GM19239 (cell line): ENCODE measurements around a stretch of chr4.

DNA sequence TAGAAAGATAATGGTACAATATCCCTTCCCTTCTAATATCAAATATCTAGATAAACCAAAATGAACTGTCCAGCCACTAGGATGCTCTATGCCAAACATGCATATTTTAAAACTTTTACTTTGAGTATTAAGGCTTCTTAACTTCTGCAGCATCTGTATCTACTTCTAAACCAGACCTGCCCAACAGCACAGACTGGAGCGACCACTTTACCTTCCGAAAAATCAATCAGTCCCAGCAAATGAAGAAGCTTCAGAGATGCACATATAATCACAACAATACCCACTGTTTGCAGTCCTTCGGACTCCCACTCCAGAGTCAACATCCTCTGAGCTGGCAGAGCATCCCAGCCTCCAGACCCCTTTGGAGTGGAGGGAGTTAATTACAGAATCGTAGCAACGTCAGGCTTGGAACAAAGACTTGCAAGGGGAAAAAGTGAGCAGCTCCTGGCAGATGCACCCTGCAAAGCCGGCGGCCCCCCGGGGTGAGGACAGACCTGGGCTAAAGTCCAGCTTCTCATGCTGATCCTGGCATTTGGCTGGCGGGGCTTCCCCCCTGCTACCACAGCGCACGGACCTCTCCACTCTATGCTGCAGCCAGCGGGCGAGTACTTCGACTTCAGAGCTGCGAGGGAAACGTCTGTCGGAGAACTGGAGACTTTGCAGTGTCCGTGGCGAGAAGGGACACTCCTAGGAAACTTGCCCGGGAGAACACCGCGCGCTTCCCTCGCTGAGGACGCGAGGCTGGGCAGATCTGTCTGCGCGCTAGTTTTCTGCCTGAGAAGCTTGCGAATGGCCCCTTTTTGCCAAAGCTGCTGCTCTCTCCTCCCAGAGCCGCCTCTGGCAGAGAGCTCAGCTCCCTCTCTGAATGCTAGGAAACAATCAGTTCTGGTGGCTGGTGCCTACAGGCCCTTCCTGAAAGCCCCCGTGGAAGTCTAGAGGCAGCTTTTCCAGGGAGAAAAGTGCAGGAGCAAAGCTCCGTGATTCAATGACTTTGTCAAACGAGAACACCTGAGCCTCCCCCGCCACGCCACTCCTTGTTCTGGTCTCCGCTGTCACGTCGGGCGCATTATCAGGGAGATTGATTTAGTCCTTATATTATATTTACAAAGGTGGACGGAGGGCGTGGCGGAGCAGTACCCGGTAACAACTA lies 283.7 kb downstream of the PACRGL start:
- RRBS: no CpG with 5 or more reads among the region's 43 CpGs

- RRBS: no CpG with 5 or more reads among the region's 10 CpGs
Observed at GRCh38 chr4:21697428-21698074, 251.0 kb downstream of the KCNIP4 start.

DNA sequence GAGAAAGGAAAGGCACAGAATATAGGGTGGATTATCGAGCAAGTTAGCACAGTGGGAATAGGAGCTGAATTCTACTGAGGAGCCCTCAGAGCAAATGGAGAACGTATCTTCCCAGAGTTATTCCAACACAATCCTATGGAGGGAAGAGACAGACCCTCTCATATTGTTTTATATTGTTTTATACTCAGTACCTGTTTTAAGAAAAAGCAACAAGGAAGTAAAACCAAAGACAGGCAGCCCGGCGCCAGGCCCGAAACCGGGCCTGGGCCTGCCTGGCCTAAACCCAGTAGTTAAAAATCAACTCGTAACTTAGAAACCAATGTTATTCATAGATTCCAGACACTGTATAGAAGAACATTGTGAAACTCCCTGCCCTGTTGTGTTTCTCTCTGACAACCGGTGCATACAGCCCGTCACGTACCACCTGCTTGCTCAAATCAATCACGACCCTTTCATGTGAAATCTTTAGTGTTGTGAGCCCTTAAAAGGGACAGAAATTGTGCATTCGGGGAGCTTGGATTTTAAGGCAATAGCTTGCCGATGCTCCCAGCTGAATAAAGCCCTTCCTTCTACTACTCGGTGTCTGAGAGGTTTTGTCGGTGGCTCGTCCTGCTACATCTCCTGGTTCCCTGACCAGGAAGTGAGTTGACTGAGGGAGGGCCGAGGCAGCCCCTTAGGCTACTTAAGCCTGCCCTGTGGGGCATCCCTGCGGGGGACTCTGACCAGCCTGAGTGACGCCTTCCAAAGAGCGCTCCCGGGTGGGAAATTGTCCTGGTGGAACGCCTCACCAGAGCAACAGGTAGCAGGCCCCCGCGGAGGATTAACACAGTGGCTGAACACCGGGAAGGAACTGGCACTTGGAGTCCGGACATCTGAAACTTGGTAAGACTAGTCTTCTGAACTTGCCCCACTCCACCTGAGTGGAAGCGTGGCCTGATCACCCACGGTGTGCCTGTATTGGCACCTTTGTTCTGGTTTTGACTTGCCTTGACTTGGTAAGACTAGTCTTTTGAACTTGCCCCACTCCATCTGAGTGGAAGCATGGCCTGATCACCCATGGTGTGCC lies 83.6 kb upstream of the ADGRA3 start:
- RRBS: no CpG with 5 or more reads among the region's 28 CpGs

DNA sequence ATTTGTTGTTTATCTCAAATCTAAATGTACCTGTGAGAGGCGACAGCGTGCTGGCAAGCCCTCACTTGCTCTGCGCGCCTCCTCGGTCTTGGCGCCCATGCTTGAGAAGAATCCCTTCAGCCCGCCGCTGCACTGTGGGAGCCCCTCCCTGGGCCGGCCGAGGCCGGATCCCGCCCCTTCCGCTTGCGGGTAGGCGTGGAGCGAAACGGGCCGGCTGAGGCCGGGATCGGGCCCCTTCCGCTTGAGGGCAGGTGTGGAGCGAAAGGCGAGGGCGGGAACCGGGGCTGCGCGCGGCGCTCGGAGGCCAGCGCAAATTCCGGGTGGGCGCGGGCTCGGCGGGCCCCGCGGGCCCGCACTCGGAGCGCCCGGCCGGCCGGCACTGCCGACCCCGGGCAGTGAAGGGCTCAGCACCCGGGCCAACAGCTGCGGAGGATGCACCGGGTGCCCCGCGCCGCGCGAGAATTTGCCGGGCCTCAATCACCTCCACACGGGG lies 118.7 kb upstream of the ADGRA3 start:
- RRBS: 69% methylated on average over 9 of the region's 56 CpGs

DNA sequence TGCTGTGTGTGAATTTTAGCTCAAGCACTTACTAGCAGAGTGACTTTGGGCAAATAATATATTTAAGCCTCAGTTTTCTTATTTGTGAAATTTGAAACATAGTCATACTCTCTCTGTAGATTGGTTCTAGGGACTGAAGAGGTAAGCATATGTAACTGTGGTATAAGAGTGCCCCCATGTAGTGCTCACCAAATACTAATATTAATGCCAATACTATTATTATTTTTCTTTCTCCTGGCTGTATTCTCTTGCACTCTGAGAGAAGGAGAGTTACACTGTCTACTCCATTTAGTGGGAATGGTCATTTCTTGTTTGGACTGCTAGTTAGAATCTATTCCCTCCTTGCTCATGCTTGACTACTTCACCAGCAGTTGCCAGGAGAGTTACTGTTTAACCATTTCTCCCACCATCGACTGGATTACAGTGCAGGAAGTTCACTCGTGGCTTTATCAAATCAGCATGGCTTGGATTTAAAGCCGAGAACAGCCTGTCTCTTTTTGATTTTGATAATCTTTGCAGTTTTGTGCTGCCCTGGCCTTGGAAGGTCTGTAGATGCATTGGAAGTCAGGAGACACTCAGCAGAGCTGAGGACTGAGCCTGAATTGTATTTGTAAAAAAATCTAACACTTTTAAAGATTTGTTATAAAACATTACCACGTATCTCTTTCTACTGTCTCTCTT lies 180.0 kb upstream of the ADGRA3 start:
- RRBS: no CpG with 5 or more reads among the region's 4 CpGs

- RRBS: no CpG with 5 or more reads among the region's 3 CpGs
Observed at GRCh38 chr4:23158508-23158901, 642.6 kb upstream of the ADGRA3 start.

- RRBS: no CpG with 5 or more reads among the region's 8 CpGs
Observed at GRCh38 chr4:23879007-23879796, 10.6 kb downstream of the PPARGC1A start.

DNA sequence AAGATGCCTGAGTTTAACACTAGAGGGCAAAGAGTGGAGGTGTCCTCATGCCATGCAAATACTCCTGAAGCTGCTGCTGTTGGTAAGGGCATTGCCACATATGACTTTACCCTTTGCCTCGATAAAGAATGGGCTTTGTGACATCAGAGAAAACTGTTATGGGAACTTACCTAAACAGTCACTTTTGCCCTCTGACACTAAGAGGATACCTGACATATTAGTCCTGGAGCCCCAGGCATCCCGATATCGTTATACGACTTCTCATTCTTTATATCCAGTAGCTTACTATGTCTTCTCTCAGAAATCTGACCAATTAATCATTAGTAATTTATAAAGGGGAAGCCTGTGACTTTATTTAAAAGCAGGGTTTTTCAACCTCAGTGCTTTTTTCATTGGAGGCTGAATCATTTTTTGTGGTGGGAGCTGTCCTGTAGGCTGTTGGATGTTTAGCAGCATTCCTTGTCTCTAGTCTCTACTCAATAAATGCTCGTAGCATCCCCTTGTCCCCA lies 7.8 kb downstream of the PPARGC1A start:
- RRBS: no CpG with 5 or more reads among the region's 5 CpGs

DNA sequence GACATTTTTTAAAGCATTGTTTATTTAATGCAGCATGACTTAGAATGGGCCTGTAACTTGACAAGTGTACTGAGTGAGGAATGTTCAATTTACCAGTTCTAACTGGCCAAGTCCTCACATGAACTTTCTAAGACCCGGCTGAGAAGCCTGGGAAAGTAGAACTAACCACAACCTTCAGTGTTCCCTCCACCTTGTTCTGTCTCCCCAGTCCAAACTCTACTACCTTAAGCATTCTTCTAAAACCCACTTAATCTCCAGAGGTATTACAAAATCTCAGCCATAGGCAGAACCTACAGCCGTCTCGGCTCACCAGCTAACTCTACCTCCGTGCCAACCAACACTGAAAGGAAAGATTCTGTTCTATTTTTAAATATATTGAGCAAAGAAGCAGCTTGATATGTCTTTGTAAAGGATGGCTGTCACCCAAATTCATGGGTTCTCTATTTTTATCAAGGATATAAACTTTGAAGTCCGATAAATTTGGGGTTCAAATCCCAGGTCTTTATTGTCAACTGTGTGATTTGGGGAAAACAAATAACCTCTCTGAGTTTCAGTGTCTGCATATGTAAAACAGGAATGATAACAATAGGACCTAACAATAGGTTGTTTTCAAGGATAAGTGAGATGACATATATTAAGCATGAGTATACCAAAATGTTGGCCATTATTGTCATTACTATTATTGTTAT lies 6.7 kb downstream of the PPARGC1A start:
- RRBS: no CpG with 5 or more reads among the region's 5 CpGs

GRCh38 chr4:23931457-23931849 lies 41.6 kb upstream of the PPARGC1A start:
- RRBS: no CpG with 5 or more reads among the region's 2 CpGs

GRCh38 chr4:24055423-24056219 lies 165.8 kb upstream of the PPARGC1A start:
- RRBS: no CpG with 5 or more reads among the region's 6 CpGs

DNA sequence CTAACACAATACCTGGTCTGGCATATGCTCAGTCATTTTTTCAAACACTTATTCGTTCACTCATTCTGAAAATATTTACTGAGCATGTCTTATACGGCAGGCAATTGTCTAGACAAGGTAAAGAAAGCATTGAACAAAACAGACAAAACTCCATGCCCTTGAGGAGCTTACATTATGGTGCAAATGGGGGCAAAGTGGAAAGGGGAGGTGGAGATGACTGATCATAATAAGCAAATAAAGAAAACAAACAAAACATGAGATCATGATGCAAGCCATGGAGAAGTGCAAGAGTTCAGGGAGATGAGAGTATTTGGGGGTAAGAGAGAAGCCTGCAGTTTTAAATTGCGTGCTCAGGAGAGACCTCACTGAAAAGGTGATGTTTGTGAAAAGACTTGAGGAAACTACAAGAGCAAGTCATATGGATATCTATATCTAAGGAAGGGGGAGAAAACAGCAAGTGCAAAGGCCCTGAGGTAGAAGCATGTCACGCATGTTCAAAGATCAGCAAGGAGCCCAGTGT lies 334.7 kb upstream of the PPARGC1A start:
- RRBS: no CpG with 5 or more reads among the region's 4 CpGs

GRCh38 chr4:24226458-24227101 lies 336.7 kb upstream of the PPARGC1A start:
- RRBS: no CpG with 5 or more reads among the region's 7 CpGs

DNA sequence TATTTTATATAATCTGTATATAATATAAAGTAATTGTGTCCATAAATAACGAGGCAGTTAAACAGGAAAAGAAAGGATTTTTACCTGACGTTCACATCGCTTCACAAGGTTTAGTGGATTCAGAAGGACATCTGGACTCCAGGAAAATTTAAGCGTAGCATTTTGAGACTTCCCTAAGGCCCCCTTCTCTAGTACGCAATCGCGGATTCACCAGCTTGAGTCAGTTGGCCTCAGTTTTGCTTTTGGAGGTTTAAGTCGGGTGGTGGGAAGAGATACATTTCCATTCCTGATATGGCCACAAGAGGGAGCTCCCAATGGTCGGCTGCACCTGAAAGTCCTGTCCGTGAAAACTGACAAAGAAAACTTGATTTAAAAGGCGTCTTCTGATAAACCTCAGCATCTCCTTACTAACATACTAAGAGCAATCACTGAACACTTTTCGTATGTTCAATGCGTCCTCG lies 50.7 kb downstream of the LGI2 start:
- RRBS: no CpG with 5 or more reads among the region's 14 CpGs

DNA sequence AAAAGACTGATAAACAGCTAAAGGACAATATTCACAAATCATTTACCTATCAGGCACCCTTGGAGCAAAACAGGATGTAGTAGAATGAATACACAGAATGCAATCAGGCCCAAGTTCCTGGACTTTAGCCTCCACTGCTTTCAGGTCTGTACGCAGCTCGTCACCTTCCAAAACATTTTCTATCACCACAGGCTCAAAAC lies 5.4 kb downstream of the SEPSECS start:
- RRBS: no CpG with 5 or more reads among the region's 2 CpGs

DNA sequence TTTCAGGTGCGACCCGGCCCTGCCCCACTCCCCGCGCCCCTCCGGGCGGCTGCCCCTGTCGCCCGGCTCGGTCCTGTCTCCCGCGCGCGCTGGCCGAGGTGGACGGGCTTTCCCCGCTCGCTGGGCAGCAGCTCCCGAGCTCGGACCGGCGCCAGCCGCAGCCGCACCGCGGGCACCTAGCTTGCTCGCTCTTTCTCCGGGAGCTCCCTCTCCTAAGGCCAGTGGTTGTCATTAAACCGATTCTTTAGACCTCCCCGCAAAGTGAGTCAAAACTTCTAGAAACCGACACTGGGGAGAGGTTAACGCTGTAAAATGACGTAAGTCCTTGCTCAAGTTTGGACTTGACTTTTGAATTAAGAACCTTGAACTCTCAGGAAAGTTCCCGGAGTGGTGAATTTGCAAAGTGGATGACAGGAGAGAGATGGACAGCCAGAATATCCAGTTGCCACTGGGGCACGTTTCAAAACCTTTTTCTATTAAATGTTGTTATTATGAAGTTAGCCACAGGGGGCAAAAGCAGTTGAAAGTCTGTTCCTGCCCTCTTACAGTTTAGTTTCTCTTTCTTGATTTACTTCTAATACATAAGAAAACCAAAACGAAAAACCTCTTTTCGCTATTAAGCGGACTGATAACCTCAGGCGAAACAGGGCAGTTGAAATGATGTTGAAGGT lies 728 bp downstream of the PI4K2B start:
- RRBS: under 1% methylated on average over 19 of the region's 38 CpGs

GRCh38 chr4:25299792-25300295 lies 12.7 kb upstream of the ZCCHC4 start:
- RRBS: no CpG with 5 or more reads among the region's 7 CpGs

GRCh38 chr4:25820036-25820497 lies 42.7 kb downstream of the SEL1L3 start:
- RRBS: no CpG with 5 or more reads among the region's 7 CpGs

DNA sequence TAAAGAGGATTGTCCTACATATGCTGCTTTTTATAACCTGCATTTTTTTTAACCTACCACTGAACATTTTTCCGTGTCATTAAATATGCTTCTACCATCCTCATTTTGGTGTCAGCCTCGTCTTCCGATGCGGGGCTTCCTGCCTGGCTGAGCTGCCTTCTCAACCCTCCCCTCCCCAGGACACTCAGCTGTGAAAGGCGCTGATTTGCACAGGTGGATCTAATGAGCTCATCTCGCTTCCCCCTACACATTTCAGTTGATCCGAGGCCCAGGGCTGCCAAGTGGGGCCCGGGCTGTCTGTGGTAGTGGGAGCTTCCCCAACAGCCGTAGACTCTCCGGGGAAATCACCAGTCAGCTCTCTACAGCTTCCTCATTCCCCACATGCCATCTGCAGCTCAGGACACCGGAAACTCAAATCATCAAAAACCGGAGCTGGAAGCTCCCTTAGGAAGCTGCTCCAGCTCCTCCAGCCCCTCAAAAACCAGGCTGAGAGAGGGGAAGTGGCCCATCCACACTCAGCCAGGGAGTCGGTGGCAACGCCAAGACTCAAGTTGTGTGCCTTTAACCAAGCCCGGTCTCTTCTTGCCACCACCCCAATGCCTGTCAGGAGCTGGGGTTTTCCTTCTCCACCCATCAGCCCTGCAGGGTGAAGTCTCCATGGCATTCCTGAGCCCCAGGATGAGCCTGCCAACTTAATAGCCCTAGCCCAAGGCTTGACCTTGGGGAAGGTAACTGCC lies 56.3 kb downstream of the SMIM20 start:
- RRBS: 18% methylated on average over 3 of the region's 15 CpGs

DNA sequence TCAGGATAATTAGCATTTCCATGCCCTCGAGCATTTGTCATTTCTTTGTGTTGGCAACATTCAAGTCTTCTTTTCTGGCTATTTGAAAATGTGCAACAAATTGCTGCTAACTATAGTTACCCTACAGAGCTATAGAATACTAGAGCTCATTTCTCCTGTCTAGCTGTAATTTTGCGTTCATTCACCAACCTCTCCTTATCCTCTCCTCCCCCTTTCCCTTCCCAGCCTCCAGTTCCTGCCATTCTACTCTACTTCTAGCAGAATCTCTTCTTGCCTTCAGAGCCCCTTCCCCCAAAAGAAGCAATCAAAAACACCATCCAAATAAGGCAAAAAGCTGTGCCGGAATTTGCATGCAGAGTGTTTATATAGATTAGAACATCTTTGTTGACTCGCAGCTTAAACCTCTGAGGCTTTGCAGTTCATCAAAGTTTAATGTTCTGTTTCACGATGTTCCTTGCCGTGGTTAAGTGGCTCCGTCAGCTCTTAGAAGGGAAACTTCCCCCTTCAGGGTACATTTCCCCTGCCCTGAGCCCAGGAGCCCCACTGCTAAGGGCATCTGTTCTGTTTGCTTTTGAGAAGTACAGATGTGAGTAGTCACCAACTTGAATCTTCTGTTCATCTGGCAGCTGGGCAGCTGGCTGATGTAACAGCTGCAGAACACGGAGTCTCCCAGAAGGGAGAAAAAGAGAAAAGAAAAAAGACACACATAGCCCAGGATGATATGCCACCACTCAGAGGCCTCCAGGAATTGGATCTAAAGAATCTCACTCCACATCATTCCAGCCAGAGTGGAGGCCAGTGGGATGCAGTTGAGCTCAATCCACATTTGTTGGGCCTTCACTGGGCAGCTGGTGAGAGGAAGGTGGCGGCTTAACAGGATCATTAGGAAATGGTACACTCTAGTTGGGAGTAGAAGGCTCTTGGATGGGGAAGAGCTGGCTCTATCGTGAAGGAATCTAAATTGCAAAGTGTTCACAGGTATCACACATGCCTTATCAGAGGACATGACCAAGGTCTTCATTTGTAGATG lies 178.9 kb upstream of the RBPJ start:
- RRBS: no CpG with 5 or more reads among the region's 10 CpGs